ENCODE data around the genes ENTPD6 and NINL.

- RRBS = 57% methylated on average over 1 of the region's 16 CpGs
These were observed 1.7 kb downstream of the CST7 start for GRCh38 chr20:24950672-24951309.

DNA sequence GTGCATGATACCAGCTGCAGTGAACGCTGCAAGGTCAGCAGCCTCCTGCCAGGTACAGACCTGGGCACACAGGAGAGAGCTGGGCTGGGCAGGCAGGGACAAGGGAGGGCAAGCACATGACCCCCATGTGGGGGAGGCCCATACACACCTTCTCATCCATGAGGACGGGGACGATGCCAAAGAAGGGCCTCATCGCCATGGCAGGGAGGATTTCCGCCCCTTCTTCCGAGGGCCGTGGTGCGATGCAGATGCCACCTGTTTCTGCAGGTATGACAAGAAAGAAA is 21.2 kb upstream of the APMAP start:
- RRBS = no CpG with 5 or more reads among the region's 8 CpGs

DNA sequence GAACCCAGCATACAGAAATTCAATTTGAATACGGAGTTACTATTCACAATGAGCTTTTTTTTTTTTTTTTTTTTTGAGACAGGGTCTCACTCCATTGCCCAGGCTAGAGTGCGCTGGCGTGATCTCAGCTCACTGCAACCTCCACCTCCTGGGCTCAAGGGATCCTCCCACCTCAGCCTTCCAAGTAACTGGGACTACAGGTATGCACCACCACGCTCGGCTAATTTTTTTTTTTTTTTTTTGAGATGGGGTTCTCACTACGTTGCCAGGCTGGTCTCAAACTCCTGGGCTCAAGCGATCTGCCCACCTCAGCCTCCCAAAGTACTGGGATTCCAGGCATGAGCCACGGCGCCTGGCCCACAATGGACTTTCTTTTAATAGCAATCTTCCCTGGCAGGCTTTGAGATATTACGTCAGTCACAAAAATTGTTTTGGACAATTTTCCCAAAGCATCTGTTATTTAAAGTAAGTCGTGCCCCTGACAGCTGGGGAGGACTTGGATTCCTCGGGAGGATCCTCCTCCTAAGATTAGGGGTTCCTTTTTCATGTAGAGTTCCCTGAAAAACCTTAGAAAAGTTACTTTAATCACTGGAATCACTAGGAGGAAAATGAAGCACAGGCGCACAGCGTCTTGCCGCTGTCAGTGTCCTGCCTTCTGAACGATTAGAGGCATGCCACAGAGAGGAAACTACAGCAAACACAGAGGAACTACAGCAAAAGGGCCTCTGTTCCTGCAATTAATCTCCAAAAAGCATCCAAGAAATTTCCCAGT is 4.7 kb downstream of the ACSS1 start:
- RRBS = no CpG with 5 or more reads among the region's 16 CpGs

DNA sequence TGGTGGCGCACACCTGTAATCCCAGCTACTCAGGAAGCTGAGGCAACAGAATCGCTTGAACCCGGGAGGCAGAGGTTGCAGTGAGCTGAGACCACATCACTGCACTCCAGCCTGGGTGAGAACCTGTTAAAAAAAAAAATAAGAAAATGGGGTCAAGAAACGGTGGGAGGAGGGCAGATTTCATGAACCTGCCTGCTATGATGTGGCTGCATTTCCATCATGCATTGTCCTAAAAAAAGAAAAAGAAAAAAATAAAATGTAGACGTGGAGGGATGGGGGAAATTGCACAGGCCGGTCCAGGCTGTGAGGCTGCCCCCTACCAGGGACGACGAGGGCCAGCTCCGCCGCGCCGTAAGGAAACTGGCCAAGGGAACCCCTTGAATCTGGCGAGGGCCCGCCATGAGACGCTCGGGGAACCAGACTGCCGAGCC is 431 bp upstream of the ENTPD6 start:
- RRBS = no CpG with 5 or more reads among the region's 17 CpGs

GRCh38 chr20:25195497-25196071 is at the start of gene ENTPD6:
Gene ENTPD6, plus strand, starts transcription at chr20:25195712.
- RRBS = 2% methylated on average over 22 of the region's 60 CpGs

DNA sequence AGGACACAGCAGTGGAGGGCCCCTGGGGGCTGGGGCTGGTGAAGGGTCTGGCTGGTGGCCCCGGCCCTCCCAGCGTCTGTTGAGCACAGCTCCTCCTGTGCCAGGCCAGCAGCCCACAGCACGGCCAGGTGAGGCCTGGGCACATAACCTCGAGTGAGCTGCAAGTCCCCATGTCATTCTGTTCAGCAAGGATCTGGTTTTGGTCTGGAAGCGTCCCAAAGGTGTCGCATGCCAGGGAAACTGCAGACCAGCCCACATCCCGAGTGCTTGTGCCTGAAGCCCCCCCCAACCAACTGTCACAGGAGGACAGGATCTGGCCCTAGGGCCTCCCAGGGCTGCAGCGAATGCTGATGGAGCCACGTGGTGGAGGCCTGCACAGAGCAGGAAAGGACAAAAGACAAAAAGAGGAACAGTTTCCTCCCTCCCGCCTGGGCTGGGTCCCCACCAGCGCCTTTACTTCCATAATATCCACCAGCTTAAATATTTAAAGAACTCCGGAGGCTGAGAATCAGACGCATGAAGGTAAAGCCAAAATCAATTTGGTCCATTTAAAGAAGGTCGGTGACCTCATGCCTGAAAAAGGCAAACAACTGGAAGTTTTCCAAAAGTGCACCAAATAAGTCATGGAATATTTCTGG is 20.9 kb upstream of the PYGB start:
- RRBS = no CpG with 5 or more reads among the region's 14 CpGs

DNA sequence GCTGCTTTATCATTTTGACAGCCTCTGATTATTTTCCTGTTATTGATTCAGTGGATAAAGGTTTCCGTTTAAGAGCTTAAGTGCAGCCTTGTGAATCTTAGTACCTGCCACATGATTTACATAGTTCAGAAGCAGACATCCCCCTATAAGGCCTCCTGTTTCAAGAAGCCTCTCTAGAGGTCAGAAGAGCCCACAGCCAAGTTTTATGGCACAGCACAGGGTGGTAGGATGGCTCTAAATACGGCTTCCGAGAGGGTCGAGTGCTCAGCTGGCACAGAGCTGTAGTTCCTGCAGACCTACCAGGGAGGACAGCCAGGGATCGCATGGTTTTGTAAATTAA is 17.6 kb upstream of the PYGB start:
- RRBS = no CpG with 5 or more reads among the region's 5 CpGs

- RRBS = no CpG with 5 or more reads among the region's 8 CpGs
These were observed 1.5 kb upstream of the PYGB start for GRCh38 chr20:25246298-25246877.

DNA sequence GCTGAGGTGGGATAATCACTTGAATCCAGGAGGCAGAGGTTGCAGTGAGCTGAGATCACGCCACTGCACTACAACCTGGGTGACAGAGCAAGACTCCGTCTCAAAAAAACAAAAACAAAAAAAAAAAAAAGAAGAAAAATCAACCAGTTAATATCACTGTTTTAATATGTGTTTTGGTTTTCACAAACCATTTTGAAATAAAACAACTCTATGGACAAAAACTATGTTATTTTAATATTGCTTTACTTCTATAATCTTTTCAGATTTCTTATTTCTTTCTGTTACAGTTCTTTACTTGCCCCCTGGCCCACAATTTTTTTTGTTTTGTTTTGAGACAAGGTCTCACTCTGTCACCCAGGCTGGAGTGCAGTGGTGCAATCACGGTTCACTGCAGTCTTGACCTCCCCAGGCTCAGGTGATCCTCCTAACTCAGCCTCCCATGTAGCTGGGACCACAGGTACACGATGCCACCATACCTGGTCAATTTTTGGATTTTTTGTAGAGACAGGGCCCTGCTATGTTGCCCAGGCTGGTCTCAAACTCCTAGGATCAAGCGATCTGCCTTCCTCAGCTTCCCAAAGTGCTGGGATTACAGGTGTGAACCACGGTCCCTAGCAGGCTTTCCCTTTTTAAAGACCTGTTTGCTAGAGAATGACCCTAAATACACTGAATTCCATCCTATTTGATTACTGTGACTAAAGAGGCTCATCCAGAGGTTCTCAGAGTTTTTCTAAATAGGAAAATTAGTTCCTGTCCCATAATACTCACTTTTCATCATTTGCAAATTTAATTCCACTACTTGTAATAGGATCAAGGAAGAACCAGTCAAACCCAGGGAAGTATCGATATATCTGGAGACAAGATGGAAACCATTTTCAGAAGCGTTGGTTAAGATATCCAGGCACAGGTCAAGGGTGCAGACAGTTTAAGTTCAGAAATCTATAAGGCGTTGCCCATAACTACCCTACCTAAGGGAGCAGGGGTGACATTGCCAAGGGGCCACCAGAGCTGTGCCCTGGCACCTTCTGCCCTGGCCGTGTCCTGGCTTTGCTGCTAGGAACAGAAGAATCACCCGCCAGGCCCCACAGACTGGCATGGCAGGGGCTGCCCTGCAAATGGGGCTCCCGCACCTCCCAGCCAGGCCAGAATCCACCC is 58.6 kb downstream of the PYGB start:
- RRBS = no CpG with 5 or more reads among the region's 12 CpGs

- RRBS = no CpG with 5 or more reads among the region's 8 CpGs
These were observed 71.3 kb downstream of the PYGB start for GRCh38 chr20:25319047-25319655.

- RRBS = no CpG with 5 or more reads among the region's 25 CpGs
These were observed 70.6 kb downstream of the ABHD12 start for GRCh38 chr20:25319656-25320854.

- RRBS = no CpG with 5 or more reads among the region's 5 CpGs
These were observed 66.2 kb downstream of the ABHD12 start for GRCh38 chr20:25324398-25324867.

GRCh38 chr20:25354113-25354493 is 36.5 kb downstream of the ABHD12 start:
- RRBS = no CpG with 5 or more reads among the region's 4 CpGs

DNA sequence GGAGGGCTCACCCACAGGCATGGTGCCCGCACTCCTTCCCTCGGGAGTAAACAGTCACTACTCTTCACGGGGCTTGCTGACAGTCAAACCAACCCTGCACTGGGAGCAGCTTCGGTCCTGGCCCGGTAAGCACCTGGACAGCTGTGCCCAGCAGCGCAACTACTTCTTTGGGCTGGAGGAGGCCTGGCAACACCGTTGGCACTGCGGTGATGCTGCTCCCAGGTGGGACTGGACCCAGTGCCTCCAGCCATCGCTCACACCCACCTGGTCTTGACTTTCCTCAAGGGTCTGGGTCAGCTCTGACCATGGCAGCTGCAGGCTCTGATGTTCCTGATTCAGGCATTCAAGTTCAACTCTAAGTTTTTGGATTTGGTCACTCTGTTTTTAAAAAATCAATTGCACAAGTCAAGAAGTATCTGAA is 53.8 kb downstream of the GINS1 start:
- RRBS = no CpG with 5 or more reads among the region's 9 CpGs

DNA sequence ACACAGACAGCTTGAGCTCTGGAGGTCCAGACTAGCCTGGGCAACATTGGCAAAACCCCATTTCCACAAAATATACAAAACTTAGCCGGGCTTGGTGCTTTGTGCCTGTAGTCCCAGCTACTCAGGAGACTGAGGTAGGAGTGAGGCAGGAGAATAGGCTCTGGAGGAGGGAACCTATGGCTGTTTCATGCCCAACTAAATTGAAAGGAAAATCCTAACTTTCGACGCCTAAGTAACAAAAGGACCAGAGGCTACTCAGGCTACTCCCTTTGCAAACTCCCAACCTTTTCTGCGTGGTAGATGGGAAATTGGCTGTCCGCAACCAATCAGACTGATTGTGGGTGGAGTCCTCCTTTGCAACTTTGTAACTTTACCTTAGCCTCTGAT is 42.0 kb downstream of the NINL start:
- RRBS = no CpG with 5 or more reads among the region's 5 CpGs

DNA sequence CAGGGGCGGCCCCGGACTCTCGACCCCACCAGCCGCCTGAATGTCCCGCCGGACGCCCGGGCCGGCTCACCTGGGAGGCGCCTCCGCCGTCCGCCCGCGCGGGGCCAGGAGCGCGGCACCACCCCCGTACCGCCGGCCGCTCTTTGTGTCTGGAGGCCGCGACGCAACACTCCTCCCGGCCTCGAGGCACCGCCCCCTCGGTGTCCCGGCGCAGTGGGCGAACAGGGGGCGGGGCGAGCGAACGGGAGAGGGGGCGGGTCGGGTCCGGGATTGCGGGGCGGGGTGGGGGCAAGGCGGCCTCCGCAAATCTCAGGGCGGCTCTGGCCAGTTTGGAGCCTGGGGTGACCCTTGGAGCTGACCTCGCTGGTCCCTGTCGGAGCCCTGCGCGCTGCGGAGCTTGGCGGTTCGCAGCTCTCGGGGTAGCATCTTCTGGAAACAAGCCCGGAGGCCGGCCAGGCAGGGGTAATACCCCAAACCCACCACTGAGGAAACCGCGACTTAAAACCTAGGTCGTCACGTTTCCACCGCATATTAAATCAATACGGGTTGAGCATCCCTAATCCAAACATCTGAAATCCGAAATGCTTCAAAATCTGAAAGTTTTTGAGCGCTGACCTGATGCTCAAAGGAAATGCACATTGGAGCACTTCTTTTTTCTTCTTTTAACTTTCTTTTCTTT is at the start of gene NINL:
Gene NINL (minus strand): TSS at position 147 of the 679 bp plus-strand sequence.
- RRBS = under 1% methylated on average over 24 of the region's 62 CpGs

DNA sequence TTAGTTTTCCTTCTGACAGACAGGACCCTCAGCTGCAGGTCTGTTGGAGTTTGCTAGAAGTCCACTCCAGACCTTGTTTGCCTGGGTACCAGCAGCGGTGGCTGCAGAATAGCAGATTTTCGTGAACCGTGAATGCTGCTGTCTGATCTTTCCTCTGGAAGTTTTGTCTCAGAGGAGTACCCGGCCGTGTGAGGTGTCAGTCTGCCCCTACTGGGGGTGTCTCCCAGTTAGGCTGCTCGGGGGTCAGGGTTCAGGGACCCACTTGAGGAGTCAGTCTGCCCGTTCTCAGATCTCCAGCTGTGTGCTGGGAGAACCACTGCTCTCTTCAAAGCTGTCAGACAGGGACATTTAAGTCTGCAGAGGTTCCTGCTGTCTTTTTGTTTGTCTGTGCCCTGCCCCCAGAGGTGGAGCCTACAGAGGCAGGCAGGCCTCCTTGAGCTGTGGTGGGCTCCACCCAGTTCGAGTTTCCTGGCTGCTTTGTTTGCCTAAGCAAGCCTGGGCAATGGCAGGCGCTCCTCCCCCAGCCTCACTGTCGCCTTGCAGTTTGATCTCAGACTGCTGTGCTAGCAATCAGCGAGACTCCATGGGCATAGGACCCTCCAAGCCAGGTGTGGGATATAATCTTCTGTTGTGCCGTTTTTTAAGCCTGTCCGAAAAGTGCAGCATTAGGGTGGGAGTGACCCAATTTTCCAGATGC is 22.4 kb upstream of the ZNF337 start:
- RRBS = no CpG with 5 or more reads among the region's 13 CpGs

DNA sequence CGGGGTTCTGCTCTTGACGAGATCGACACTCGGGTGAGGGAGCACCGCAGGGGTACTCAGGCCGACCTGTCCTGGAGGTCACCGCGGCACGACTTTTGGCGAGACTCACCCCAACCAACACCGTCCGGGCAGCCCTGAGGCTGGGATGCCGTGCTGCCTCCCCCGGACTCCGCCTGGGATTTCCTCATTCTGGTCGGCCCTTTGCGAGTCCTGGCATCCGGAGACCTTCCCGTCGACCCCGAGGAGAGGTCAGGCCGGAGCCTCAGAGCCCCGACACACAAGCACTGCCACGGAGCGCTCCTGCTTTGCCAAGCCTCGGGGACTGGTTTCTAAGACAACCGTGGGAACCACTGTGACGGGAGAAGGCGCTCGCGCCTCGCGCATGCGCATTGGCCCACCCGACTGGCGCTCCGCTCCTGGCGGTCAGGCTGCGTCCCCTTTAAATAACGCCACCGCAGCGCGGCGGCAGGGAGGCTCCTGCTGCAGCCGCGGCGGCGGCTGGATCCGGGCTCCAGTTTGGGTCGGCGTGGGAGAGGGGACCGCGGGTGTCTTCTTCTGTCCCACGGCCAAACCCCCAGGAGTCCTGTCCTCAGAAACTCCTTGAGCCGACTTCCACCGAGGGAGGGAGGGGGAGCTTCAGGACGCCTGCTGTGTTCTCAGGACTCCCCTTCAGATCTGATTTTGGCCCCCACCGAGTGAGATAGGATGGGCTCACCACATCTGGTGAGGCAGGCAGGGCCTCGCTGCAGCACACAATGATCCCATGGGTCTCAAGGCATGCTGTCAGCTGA is 166.5 kb upstream of the ZNF337 start:
- RRBS = no CpG with 5 or more reads among the region's 59 CpGs

DNA sequence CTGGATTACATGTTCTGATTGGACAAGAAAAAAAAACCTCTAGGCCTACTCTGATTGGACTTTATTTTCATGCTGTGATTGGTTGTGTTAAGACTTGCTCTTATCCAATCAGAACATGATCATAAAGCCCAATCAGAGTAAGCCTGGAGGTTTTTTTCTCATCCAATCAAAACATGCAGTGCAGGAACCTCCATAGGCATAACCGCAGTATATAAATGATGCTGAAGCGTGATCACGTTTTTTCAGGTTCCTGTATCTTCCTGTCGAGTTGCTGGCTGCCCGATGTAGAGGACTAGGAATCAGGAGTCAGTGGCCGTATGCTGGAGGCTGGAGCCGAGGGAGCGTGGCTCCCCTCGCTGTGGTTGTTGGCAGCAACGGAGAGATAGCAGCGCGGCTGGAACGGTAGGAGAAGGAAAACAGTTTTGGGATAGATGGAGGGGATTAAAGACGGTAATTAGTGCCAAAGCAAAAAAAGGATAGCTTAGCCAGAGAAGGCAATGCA is 439.2 kb upstream of the ZNF337 start:
- RRBS = no CpG with 5 or more reads among the region's 14 CpGs

DNA sequence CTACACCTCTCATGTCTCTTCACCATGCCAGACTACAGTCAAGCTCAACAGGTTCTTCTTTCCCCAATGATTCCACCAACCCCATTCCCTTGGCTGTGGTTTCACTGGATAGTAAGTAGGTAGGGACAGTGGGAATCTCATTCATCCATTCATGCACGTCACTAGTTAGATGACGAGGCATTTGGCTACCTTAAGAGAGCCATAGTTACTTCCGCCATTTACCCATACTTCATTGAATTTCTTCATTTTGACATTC is 744.9 kb upstream of the DEFB115 start:
- RRBS = no CpG with 5 or more reads among the region's 3 CpGs

All from AG08470 (cell line).